Penis (tissue), 1 donor: ENCODE measurements around the gene PITPNB.

DNA sequence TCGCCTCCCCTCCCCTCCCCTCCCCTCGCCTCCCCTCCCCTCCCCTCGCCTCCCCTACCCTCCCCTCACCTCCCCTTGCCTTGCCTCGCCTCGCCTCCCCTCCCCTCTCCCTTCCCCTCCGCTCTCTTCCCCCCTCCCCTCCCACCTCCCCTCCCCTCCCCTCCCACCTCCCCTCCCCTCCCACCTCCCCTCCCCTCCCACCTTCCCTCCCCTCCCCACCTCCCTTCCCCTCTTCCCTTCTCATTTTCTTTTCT lies 203.8 kb downstream of the MYO18B start:
- PRO-cap, result no peak

DNA sequence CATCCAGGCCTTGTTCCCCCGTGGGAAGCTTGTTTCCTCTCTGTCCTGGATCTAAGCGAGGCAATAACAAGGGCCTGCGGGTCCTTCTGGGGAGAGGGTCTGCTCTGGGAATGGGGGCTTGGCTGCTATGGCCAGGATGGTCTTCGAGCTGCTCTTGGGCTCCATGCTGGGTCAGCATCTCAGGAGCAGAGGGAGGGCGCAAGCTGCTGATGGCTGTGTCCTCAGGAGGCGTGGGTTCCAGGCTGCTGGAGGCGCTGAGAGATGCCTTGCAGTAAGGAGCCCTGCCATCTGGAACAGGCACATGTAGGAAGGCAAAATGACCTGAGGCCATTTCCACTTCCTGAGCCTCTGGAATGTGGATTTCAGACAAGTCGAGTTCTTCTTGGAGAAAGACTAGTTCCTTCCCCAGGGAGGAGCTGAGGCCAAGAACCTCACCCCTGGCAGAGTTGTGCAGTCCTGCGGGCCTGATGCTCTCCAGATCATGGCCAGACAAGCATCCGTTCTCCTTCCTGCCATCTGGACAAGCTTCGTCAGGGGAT lies 19.4 kb downstream of the HPS4 start:
- PRO-cap, result no peak

GRCh38 chr22:26487765-26488781 lies 4.4 kb downstream of the SRRD start:
- PRO-cap, result no peak

DNA sequence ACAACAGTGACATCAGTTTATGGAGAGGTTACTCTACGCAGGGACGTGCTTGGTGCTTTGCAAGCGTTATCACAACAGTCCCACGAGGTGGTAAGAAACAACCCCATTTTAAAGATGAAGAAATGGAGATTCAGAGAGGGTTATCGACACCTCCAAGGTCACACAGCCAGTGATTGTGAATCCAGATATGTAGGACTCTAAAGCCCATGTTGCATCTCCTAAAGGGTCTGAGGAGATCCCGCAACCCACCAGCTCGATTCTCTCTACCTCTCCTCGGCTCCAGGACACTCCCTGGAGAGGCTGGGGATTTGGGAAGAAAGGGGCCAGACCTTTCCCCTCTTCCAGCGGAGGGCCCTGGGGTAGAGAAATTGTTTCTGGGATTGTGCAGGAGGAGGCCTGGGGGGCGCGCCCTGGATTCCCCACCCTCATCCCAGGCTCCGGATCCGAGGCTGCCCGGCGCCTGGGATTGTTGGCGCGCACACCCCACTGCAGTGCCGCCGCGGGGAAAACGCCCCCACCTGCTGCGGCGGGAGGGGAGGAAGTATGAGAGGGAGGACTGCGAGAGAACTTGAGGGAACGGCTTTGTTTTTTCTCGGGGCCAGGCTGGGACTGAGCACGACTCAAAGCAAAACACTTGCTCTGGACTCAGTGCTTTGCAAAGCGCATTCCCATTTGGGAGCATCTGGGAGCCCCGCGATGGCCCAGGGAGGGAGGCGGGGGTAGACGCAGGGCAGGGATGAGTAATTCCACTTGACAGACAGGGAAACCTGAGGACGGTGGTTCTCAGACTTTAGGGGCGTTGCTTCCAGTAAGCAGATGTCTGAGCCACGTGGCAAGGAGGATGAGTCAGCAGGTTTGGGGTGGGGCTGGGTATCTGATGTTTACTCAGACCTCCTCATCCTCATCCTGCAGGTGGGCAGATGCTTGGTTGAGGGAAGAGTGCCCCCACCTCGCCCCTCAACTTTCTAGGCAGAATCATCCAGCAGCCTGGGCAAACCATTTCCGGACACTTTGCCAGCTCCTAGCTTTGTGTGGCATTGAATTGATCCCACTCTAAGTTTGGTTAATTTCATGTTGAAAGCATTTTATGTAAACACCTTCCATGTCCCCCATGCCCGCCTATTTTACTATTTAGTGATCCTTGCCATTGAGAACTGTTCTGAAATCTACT lies 36.9 kb downstream of the CRYBA4 start:
- PRO-cap, result no peak

- PRO-cap, result no peak
These were observed 41.8 kb downstream of the CRYBA4 start for GRCh38 chr22:26663461-26663999.

- PRO-cap, result bidirectional peak, plus-strand start at chr22:26672825, minus-strand start at chr22:26672608; bidirectional peak, plus-strand start at chr22:26673104, minus-strand start at chr22:26672997
These were observed 51.0 kb downstream of the CRYBA4 start for GRCh38 chr22:26672425-26673553.

GRCh38 chr22:27420430-27421047 lies 381.0 kb downstream of the MN1 start:
- PRO-cap, result no peak

DNA sequence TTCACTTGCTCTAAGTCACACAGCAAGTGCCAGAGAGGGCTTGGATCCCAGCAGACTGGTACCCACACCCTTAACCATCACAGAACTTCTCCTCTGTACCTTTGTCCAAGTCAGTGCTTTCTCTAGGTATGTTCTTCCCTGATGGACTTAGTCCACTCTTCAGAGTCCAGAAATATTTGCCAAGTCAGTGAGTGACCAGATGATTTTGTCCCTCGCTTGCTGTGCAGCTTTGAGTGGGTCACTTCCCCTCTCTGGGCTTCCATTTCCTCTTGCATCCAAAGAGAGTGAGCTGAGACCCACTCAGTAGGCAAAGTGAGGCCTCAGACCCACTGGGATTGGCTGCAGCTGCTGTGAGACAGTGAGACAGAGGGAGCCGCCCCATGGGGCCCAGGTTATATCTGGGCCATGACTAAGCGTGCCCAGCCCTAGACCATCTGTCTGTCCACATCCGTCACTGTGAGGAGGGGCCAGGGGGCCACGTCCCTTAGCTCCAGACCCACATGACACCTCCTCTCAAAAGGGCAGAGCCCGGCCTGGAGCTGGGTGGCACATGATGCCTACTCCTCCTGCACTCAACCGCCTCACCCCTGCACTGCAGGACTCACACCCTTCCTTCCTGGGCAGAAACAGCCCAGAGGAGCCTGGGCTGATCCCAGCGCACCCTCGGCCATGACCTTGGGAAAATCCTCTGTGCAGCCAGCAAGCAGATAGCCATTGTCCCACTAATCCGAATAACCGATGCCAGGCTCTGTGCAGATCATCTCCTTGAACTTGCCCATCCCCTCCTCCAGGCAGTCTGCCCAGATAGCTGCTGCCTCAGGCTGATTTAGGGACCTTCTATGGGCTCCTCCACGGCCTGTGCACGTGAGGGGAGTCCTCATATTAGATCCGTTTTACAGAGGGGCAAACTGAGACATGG lies 132.2 kb downstream of the MN1 start:
- PRO-cap, result no peak

- PRO-cap, result no peak
These were observed 81.9 kb downstream of the MN1 start for GRCh38 chr22:27719559-27720064.

GRCh38 chr22:27775690-27776047 lies 25.9 kb downstream of the MN1 start:
- PRO-cap, result no peak

DNA sequence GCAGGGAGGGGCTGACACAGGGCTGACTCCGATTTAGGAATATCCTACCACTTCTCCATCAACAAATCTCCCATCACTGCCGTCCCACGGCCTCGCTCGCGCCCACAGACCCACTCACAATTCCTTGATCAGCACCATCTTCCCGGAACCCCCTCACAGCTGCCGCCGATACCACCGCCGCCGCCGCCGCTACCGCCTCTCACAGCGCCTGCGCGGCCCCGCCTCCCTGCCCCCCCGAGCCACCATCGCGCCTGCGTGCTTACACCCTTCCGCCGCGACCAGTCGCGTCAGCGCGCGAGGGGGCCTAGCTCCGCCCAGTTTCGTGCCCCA lies at the start of gene PITPNB:
Gene PITPNB, minus strand, starts transcription at position 203 of the 330 bp plus-strand sequence.
- PRO-cap, result bidirectional peak, plus-strand start outside the sequence, minus-strand start at position 191 of the sequence

GRCh38 chr22:28429090-28429879 lies 250.4 kb downstream of the TTC28 start:
- PRO-cap, result no peak

DNA sequence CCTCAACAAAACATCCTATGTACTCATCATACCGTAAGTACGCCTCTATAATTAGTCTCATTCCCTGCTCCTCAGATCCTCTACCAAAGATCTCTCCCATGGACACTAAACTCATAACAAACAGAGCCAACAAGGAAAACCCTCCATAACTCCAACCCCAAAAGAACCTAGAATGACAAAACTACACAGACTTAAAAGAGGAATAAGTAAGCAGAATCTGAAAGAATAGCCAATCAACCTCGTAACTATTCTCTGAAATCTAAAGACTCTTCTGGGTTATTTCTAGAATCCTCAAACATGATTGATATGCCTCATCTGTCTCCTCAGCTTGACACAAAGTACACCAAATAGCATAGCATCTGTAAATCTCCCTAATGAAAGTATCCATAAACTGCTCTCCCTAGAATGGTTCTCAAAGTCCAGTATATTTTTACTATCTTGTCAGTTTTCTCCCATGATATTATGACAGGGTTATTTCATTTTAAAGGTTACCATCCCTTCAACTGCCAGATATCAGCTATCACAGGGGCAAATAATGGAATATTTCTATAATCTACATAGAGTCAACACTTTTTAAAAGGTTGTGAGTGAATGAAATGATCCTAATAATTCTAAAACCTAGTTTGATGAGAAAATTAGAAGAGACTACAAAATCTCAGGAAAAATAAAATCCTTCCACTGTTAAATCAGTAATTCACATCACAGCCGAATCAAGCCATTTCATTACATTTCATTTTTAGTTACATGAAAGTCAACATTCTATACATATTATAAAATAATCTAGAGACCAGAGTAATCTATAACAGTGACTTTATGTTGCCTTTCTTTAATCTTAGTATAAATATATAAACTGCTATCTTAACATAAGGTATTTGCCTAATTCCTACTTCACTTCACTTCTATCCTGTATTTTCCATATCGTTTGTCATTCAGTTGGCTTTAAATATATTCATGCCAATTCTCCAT lies 194.8 kb downstream of the TTC28 start:
- PRO-cap, result no peak

DNA sequence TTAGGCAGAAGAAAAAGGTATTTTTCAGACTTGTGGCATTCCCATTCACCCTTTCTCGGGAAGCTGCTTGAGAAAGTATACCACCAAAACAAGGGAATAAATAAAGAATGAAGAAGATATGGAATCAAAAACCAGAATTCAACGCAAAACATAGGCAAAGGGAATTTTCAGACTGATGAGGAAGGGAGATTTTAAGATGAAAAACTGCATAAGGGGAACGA lies 112.1 kb downstream of the TTC28 start:
- PRO-cap, result no peak

DNA sequence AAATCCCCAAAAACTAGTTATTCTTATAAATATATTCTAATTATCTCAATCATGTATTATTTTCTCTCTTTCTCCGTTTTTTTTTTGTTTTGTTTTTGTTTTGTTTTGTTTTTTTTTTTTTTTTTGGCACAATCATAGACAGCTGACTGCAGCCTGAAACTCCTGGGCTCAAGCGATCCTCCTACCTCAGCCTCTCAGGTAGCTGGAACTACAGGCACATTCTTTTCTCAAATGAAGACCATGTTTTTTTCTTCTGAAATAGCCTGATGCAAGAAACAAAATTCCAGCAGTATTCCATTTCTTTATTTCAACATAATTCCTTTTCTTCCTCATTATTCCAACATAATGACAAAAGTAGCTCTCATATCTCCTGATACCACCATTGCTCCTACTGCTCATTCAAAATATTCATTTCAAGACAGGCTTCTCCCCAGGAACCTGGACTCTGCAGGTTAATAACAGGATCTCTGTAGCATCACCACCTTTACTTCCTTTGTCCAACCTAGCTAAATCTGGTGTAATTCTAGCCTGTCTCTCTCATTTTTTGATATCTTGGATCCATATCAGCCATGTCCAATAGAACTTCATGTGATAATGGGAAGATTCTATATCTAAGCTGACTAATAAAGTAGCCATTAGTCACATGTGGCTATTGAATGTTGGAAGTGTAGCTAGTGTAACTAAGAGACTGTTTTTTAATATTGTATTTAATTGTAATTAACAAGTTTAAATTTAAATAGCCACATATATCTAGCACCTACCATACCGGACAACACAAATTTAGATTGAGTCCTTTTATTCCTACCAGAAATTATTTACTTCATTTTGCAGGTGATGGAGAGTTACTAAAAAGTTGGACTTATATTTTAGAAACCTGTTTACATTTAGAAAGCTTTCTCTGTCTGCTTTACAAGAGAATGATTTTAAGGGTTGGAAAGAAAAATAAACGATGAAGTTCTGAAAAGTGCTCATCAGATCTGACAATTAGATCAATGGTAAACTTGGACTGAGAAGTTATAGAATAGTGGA lies 95.4 kb downstream of the TTC28 start:
- PRO-cap, result no peak

- PRO-cap, result no peak
These were observed 8.8 kb downstream of the HSCB start for GRCh38 chr22:28750739-28750960.

DNA sequence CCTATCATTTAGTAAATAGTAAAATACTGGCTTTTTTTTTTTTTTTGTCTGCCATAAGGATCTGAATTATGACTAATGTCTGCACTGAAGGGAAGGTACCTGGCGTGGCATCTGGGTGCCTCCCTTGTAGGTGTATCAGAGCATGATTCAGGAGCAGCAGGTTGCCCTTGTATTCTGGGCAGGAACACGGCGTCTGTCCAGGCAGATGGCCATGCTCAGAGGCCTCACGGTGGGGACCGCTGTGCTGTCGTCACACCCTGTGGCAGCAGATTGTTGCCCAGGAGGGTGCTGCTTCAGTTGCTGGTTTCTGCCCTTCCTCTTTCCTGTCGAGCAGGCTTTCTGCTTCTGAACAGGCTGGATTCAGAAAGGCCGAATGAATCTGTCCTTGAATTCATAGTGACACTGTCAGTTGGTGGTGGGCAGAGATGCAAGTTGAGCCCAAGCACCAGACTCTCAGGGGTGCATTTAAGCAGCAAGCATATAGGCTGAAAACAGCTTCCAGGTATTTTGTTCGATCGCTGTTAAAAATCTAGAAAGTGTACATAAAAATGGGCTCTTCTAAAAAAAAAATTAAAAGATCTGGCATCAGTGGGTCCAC lies 11.0 kb downstream of the ZNRF3 start:
- PRO-cap, result no peak

- PRO-cap, result no peak
These were observed 19.7 kb downstream of the ZNRF3 start for GRCh38 chr22:28903042-28903409.

- PRO-cap, result unidirectional peak, plus-strand start at chr22:29030639
These were observed 31.2 kb downstream of the C22orf31 start for GRCh38 chr22:29030060-29031283.

GRCh38 chr22:29050371-29051318 lies 11.0 kb downstream of the C22orf31 start:
- PRO-cap, result no peak